Measurements from ENCODE around the genes FAM89A and TSNAX.

DNA sequence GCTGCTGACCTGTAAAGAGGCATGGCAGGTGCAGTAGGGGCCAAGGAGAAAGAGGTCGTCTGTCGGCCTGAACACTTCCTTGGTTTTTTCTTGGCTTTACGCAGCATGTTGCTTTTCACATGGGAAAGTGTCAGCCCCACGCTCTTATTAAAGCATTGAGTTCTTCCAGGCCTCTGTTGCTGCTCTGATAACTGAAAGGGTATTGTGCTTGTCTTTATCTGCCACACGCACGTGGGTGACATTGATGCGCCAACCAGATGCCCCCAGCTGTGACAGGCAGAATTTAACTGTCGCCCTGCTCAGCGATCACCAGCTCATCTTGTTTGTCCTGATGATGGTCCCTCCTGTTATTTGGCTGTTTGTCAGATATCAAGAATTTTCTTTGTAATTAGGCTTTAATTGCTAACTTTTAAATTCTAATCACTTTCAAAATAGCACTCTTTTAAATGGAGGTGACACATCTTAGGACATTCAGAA lies 76.5 kb downstream of the GALNT2 start:
- RRBS: no CpG with 5 or more reads among the region's 9 CpGs

- RRBS: no CpG with 5 or more reads among the region's 13 CpGs
Observed at GRCh38 chr1:230158579-230159380, 91.7 kb downstream of the GALNT2 start.

GRCh38 chr1:230163235-230163639 lies 96.2 kb downstream of the GALNT2 start:
- RRBS: no CpG with 5 or more reads among the region's 8 CpGs

- RRBS: no CpG with 5 or more reads among the region's 6 CpGs
Observed at GRCh38 chr1:230163684-230164201, 96.7 kb downstream of the GALNT2 start.

GRCh38 chr1:230186971-230187248 lies 119.9 kb downstream of the GALNT2 start:
- RRBS: no CpG with 5 or more reads among the region's 4 CpGs

- RRBS: no CpG with 5 or more reads among the region's 22 CpGs
Observed at GRCh38 chr1:230198112-230198780, 131.2 kb downstream of the GALNT2 start.

DNA sequence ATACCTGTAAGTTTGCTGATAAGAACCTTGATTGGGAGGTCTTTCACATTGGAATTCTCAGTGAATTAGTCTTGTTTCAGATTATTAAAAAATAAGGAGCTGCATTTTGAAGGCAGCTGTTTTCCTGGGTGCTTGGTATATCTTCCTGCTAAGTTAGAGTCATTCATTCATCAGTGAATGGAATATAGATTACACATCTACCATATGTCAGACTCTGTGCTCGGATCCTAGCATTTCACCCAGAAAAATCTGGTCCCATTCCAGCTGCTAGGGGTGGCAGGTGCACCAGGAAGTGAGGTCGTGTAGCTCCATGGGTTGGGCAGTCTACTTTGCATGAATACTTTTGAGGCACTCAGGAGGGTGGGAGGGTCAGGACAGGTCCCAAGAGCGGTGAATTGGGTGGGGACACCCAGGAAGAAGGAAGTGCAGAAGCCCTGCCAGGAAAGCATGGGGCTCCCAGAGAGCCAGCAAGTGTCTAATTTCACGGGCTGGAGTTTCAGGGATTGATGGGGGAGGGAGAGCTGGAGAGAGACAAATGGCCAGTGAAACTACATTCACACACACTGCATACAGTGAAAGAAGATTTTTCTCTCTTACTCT lies 137.7 kb downstream of the GALNT2 start:
- RRBS: no CpG with 5 or more reads among the region's 4 CpGs

DNA sequence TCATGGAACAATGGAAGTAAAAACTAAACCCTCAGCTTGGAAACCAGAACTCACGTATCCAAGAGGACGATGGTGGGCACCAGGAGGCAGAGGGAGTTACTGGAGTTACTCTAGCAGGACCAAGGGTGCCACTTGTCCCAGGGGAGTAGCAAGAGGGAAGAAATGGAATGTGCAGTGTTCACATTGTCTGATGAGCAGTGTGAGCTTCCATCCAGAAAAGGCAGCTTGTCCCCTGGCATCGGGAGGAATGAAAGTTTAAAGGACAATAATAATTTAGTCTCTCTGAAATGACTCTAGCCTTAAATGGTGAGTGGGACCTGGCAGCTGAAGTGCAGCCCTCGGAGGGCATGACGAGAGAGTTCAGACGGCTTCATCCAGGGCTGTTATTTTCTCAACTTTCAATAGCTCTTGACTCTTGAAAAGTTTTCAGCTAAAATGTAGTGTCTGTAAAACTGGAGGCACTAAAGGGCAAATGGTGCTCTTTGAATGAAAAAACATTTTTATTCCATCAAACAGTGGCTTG lies 157.1 kb downstream of the GALNT2 start:
- RRBS: no CpG with 5 or more reads among the region's 6 CpGs

DNA sequence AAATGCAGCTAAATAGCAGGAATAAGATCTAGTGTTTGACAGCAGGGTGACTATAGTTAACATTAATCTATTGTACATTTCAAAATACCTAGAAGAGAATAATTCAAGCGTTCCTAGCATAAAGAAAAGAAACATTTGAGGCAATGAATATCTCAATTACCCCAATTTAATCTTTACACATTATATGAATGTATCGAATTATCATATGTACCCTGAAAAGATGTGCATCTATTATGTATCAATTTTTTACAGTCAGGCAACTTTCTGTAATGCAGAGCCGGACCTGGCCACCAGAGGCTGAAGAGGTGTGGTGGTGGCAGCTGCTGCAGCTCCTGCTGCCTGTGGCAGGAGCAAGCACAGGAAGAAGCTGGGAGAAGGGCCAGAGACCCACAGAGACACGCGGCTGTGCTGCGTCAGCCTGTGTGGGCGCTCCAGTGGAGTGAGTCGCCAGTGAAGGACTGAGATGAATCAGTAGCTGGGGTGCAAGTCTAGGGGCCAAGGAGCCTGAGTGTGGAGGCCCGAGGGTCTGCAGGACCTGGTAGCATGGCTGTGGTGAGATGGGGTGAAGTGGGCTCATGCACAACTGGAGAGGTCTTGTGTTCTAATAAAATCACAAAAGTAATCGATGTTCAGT lies 74.3 kb upstream of the COG2 start:
- RRBS: no CpG with 5 or more reads among the region's 10 CpGs

DNA sequence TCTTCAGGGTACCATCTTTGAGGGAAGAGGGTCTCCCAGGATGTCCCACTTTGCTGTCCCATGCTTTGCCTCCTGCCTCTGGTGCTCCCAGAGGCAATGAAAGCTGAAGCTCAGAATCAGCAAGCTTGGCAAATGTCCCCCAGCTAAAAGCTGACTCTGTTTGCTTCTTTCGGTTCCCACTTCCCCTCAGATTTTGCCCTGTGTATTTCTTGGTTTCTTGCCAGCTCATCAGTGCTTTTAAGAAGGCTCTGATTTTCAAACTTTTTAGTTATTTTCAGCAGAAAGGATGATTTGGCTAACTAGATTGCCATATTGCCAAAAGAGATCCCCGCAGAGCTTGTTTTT lies 33.1 kb upstream of the COG2 start:
- RRBS: no CpG with 5 or more reads among the region's 2 CpGs

- RRBS: no CpG with 5 or more reads among the region's 1 CpG
Observed at GRCh38 chr1:230785905-230786462, 38.8 kb downstream of the CAPN9 start.

- RRBS: no CpG with 5 or more reads among the region's 1 CpG
Observed at GRCh38 chr1:230972987-230973334, 5.7 kb downstream of the TTC13 start.

DNA sequence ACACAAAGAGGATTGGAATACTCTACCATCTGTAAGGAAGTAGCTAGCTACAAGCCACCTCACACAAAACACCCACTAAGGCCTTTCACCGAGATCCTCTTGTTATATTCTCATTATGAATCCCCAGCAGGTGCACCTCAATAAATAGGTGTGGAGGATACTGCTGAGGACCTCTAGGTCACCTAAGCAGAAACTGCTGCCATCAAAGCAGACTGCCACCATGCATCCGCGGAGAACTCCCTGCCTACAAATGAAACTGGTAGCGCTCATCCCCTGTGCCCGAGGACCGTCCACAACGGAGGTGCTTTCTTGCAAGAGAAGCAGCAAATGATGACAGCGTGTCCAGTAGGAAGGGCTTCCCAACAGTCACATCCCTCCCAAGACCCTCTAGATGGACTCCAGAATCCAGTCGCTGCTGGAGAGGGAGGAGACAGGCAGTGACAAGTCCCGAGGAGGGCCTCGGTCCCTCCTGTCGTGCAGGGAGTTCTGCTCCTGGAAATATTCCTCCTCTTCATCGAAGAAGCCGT lies 20.5 kb downstream of the FAM89A start:
- RRBS: no CpG with 5 or more reads among the region's 14 CpGs

GRCh38 chr1:231040032-231040568 lies at the start of gene FAM89A:
Gene FAM89A (minus strand): TSS chr1:231040254.
- RRBS: 4% methylated on average over 18 of the region's 69 CpGs

- RRBS: no CpG with 5 or more reads among the region's 3 CpGs
Observed at GRCh38 chr1:231365194-231366000, 27.3 kb downstream of the SPRTN start.

DNA sequence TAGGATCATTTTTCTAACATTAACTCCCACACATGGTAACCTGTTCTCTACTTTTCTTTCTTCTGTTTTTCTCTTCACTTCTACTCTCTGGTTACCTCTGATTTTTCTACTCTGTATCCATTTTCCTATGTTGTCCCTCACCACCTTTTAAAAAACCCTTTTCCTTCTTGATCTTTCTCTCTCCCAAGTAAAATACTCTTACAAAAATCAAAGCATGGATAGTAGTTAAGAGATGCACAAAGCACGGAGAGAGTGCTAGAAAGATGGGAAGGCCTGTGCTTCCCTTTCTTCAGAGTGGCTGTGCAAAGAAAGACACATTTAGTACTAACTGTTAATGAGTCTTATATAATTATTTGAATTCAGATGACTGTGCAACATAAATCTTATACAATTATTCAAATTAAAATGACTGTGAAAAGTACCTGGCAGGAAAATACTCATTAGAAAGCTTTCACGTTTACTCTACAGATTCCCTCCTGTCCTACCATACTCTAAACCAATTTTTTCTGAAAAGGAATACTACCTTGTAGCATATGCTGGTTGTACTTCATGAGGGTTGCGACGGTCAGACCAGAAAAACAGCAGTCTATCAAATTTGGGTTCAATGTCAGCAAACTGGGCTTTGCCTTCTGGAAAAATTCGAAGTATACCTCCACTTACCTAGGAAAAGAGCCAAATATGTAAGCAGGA lies 32.1 kb downstream of the SPRTN start:
- RRBS: no CpG with 5 or more reads among the region's 5 CpGs

DNA sequence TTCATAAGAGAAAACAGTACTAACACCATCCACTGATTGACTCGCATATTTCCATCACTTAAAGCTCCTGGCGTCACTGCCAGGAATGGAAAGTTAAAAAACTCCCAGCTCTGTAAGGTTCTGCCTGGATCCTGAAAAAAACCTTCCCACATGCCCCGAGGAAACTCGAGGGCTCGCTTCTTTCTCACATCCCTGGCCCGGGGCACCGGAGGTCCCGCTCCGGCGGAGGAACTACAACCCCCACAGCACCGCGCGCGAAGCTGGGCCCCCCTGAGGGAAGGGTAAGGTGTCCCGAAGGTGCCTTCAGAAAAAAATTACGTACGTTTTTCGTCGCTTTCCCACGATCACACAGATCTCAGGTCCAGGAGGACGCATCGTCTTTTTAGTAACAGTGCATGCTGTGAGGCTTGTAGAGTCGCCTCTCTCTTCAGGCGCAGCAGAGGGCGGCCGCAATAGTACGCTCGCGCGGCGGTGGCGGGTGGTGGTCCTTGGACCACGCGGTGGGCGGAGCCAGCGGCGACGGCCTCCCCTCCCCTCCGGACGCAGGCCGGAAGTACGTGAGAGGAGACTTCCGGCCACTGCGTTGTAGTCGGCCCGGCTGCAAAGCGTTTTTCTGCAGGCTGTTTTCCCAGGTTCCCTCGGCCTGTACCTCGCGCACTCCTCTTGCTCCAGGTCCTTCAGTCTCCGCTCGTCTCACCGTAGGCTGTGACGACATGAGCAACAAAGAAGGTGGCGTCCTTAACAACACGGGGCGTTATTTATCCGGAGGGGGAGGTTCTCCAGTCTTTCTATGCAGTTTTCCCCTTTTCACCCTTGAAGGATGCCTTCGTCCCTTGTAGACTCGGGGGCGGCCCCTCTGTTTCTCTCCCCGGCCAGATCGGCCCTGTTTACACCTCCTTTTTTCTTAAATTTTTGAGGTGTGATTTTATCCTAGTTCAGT lies at the start of gene TSNAX:
TSNAX (plus strand) TSS at position 572 of the 940 bp plus-strand sequence.
- RRBS: no CpG with 5 or more reads among the region's 63 CpGs

GRCh38 chr1:231990320-231991052 lies 363.9 kb downstream of the DISC1 start:
- RRBS: no CpG with 5 or more reads among the region's 10 CpGs

- RRBS: no CpG with 5 or more reads among the region's 6 CpGs
Observed at GRCh38 chr1:232434897-232435442, 195.0 kb downstream of the SIPA1L2 start.

DNA sequence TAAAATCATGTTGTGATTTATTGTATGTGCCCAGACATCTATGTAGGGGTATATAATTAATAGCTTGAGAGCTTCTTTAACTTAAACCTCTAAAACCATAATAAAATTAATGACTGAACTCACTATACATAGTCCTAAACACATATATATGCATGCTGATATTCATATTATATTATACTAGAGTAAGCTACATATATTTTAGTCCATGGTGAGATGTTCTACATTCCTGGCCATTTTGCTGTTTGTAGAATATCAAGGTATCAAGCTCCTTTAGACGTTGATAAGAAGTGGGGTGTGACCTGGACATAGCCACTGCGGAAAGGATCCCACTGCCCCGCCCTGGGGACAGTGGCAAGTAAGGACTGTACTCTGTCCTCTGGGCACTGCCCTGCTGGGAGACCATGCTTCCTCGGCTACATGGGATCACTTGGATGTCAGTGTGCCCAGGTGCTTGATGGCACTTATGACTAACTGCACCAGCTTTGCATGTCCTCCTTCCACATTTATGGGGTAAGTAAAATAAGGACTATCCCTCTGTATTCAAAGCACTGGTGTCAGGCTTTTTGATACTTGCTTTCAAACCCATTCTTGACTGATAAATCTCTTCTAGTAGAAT lies 46.3 kb upstream of the NTPCR start:
- RRBS: no CpG with 5 or more reads among the region's 4 CpGs